Measurements from ENCODE around the gene ASB13.

- PRO-cap, 2 experiments: no peak in any of the 2 experiments
Measured at GRCh38 chr10:5093048-5093434, 1.2 kb upstream of the AKR1C3 start.

DNA sequence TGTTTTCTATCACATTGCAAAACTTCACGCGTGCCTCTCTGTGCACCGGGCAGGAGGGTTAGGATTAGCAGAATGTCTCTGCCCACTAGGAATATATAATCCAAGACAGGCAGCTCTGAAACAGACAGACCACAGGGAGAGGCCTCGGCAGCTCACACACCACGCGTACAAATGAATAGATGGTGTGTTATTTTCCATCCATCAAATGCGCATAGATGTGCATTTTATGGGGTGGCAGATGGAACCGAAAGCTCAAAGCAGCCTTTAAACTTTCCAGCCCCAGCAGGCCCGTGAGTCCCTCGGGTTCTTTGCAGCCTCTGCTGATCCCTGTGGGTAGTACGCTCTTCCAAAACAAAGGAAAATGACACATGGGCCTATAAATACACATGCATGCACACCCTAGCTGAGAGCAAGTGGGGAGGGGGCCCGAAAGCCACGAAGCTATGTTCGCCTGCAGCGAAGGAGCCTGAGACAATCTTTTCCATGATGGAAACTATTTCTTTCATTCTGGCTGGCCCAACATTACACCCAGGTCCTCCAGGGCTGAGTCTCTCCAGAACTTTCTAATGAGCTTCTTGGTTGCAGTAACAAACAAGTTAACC, 32.3 kb downstream of the CALML5 start:
- PRO-cap, 2 experiments: no peak in any of the 2 experiments

DNA sequence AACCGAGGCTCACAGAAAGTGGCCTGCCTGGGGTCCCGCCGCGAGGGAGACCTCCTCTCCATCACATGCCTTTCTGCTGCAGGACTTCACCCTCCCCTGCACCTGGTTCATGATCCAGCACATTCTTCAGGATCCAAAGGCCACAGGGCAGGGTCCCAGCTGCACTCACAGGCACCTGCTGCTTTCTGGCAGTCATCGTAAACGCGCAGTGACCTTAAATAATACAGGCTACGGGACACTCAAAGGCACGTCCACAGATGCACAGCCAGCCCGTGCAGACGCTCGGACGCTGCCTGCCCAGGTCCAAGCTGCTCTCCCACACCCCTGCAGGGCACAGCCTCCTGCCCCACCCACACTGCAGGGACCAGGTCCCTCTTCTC, 49.9 kb downstream of the CALML3 start:
- PRO-cap, 2 experiments: no peak in any of the 2 experiments

GRCh38 chr10:5583512-5584303, 58.9 kb downstream of the CALML3 start:
- PRO-cap, 2 experiments: no peak in any of the 2 experiments

DNA sequence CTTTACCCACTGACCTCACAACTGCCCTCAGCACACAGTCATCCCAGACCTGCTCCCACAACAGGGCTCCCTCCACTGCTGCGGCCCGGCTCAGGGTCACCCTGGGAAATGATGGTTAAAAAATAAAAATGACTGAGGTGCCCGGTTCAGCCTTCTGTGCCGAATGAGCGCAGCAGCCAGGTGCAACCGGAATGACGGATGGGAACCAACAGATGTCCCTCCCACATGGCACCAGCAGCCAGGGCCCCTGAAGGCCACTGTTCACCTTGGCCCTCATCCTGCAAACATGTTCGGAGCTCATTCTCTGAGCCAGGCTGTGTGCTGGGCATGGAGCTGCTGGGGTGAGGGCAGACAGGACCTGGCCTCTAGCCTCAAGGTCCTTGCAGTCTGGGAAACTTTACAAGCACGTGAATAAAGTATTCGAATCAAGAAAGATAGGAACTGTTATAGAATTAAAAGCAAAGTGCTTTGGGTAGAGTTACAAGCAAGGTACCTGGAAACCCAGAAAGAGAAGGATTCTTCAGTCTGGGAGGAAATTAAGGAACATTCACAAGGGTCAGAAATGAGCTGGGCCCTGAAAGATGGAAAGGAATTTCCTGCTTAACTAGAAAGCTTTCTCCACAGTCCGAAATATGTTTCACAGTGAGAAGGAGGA, 40.0 kb downstream of the ASB13 start:
- PRO-cap, 2 experiments: no peak in any of the 2 experiments

- PRO-cap, 2 experiments: no peak in any of the 2 experiments
Measured at GRCh38 chr10:5643354-5643675, 23.1 kb downstream of the ASB13 start.

- PRO-cap, 2 experiments: no peak in any of the 2 experiments
Measured at GRCh38 chr10:5665862-5666878, at the start of gene ASB13. TSS of gene ASB13 (minus strand) at chr10:5666595.

DNA sequence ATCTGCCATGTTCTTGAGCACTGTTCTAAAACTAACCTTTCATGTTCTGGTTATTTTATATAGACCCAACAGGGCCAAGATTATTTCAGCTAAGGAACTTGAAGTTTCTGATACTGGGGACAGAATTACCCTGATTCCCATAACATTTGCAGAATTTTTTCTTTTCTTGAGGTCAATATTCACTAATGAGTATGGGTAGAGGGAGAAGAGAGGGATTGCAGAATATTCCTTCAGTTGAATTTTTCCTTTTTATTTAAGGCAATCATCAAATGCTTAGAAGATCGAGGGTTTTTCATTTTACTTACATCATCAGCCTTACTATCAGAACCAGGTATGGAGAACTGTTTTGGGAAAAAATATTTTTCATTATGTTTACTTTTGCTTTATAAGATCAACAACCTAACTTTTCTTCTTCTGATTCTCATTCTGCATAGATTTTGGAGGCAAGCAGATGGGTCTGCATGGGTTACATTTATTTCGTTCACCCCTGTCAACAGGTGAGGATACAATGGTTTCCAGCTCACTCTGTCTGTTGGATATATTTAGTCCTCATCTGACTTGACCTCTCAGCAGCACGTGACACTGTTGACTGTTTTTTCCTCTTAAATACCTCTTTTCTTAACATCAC, 42.1 kb downstream of the TASOR2 start:
- PRO-cap, 2 experiments: no peak in any of the 2 experiments

GRCh38 chr10:5785706-5786159, 27.5 kb downstream of the GDI2 start:
- PRO-cap, 2 experiments: no peak in any of the 2 experiments

DNA sequence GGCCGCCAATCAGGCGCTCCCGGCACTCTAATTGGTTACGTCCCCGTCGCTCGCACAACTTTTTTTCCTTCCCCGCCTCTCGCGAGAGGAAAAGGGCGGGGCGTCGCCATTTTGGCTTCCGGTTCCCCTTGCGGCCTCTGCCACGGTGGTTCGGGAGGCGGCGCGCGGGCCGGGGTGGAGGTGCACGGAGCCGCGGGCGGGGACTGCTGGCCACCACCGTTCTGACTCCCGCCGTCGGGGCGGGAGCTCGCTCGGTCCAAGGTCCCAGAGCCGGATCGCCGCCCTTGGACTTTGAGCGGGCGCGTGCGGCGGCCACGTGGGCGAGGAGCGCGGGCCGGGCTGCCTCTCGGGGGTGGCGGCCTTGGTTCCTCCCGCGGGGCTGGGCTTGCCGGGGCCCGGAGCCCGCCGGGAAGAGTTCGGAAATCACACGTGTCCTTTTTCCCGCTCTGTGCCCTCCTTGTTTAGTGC, 321 bp upstream of the GDI2 start:
- PRO-cap, 2 experiments: peak in 2 of 2 experiments; most common plus-strand start position 148 of the sequence (in 2)

DNA sequence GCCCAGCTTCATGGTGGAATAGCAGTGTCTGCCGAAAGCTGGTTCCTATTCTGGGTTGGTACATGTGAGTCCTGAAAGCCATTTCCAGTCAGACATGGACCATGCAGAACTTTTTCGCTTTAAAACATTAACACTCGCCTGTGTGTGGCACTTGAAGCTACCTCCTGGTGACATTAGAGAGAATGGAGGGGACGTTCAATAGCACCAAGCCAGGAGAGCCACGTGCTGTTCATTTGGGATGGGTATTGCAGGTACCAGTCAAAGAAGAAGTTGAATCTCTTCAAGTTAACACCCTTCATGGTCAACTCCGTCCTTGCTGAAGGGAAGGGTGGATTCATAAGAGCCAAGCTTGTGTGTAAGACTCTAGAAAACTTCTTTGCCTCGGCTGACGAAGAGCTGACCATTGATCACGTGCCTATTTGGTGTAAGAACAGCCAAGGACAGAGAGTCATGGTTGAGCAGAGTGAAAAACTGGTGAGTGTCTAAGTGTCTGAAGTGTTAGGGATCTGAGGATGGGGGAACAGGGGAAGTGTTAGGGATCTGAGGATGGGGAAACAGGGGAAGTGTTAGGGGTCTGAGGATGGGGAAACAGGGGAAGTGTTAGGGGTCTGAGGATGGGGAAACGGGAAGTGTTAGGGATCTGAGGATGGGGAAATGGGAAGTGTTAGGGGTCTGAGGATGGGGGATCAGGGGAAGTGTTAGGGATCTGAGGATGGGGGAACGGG, 26.1 kb downstream of the FBH1 start:
- PRO-cap, 2 experiments: no peak in any of the 2 experiments

GRCh38 chr10:5971071-5971768, 6.1 kb downstream of the IL15RA start:
- PRO-cap, 2 experiments: peak in 2 of 2 experiments; most common plus-strand start chr10:5971484 (in 1); most common minus-strand start chr10:5971217 (in 1)

GRCh38 chr10:6014450-6015003, 37.2 kb upstream of the IL15RA start:
- PRO-cap, 2 experiments: peak in 2 of 2 experiments; most common plus-strand start chr10:6014733 (in 2); most common minus-strand start chr10:6014529 (in 1)

GRCh38 chr10:6022349-6023064, 39.7 kb downstream of the IL2RA start:
- PRO-cap, 2 experiments: no peak in any of the 2 experiments

DNA sequence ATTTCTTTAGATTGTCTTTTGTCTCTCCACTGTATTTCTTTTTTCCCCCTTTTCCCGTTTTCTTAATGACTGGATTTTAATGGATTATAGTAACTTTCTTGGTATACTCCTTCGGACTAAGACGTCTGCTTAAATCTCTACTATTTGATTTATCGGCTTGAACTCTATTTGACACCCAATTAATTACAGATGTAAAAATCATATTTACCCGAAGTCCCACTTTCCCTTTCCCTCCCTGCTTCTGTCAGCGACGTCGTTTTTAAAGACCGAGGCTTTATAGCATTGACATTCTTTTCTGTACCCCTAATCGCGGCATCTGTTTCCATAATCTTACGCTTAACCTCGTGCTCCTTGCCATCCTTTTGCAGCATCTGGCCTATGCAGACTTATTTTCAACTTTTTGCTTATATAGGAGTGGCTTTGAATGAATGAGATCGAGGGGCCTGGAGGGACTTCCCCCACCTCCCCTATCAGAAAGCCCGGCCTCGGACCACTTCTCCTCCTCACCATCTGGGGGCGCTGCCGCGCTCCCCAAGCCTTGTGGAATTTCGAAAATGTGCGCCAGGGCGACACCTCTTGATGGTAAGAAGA, 432 bp upstream of the RBM17 start:
- PRO-cap, 2 experiments: peak in 1 of 2 experiments; most common minus-strand start position 373 of the sequence (in 1)

- PRO-cap, 2 experiments: no peak in any of the 2 experiments
Measured at GRCh38 chr10:6096893-6097508, 8.2 kb downstream of the RBM17 start.

GRCh38 chr10:6100968-6101649, 12.3 kb downstream of the RBM17 start:
- PRO-cap, 2 experiments: no peak in any of the 2 experiments

DNA sequence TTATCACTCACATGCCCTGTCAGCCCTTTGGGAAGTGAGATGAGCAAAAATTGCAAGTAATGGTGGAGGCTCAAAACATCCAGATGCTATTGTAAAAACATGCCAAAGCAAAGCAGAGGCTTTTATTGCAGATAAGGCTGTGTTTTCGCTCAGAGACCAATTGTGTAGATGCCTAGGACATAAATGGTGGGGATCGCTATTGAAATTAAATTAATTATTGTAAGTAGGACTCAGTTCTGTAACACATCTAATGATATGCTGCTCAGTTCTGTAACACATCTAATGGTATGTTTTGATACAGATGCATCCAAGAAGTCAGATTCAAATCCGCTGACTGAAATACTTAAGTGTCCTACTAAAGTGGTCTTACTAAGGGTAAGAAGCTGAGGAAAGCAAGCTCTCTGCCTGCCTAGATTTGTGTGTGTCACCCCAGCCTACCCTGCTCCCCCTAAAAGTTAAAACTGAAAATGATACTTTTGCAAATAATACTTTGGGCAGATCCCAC, 24.4 kb downstream of the RBM17 start:
- PRO-cap, 2 experiments: no peak in any of the 2 experiments

GRCh38 chr10:6145636-6146565, 56.8 kb upstream of the PFKFB3 start:
- PRO-cap, 2 experiments: no peak in any of the 2 experiments

DNA sequence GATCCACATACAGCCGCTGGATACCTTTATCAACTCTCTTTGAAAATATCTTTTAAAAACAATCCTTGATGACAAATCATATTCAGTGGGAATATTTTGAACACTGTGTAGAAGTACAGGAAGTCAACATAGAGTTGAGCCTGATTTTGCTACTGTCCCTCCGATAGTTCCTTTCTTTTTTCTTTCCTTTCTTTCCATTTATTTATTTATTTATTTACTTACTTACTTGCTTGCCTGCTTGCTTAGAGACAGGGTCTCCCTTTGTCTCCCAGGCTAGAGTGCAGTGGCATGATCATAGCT, 17.1 kb downstream of the PFKFB3 start:
- PRO-cap, 2 experiments: no peak in any of the 2 experiments

All from cytotoxic T cell (primary cell).